Metastatic Liver Carcinoma in the Lung (tissue), 2 donors: ENCODE data around the gene B3GNT2.

DNA sequence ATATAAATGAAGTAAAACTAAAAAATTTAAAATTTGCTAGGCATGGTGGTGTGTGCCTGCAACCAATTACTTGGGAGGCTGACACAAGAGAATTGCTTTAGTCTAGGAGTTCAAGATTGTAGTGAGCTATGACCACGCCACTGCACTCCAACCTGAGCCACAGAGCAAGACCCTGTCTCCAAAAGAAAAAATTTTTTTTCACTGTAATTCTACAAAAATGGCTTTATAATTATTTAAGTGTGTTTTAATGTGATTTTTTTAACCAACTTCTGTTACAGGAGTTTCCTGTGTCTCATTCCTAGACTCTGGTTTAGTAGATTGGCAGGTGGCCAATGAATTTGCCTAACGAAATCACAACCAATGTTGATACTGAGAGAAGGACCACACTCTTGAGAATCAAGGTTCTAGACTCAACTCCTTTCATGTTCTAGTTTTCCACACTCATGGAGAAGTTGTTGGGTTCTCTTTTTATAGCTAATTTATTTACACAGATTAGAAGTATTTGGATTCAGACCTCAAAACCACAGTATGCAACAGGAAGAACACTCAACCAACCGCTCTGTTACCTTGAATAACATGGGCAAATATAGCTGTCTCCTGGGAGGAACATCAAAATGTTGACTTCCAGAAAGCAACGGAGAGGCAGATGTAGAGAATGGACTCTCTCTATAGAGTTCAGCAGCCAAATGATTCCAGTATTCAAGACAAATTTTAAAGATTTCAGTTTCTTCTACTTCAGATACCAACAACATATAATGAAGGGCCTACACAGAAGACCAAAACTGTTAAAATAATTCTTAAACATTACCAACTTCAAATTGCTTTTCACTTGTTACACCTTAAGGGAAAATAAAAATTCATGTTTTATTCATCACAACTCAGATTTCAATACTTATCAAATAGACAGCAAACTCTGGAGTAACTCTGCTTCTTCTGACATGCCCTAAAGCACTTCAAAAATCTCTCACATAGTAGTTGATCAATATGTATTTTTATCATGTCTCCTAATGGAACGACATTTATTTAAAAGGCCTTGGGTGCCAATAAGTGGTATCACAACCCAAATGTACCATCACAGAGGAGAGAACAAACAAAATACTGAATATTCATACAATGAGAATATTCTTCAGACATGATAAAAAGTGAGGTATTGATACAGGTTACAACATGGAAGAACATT, 22.8 kb upstream of the USP34 start:
- PRO-cap, 2 experiments = no peak in any of the 2 experiments

- PRO-cap, 2 experiments = no peak in any of the 2 experiments
These were observed 151.8 kb upstream of the XPO1 start for GRCh38 chr2:61689849-61690477.

DNA sequence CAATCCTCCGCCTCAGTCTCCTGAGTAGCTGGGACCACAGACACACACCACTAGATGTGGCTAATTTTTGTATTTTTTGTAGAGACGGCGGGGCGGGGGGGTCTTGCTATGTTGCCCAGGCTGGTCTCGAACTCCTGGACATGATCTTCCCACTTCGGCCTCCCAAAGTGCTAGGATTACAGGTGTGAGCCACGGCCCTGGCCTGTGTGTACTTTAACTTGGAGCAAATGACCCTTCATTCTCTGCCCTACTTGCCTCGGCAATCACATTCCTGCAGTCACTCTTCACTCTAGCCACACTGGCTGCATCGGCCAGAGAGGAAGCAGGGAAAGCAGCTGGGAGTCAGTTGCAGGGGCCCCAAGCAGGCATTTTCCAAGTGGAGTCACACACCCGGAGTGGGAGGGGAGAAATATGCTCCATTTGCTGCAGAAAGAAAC, 37.3 kb downstream of the FAM161A start:
- PRO-cap, 2 experiments = no peak in any of the 2 experiments

DNA sequence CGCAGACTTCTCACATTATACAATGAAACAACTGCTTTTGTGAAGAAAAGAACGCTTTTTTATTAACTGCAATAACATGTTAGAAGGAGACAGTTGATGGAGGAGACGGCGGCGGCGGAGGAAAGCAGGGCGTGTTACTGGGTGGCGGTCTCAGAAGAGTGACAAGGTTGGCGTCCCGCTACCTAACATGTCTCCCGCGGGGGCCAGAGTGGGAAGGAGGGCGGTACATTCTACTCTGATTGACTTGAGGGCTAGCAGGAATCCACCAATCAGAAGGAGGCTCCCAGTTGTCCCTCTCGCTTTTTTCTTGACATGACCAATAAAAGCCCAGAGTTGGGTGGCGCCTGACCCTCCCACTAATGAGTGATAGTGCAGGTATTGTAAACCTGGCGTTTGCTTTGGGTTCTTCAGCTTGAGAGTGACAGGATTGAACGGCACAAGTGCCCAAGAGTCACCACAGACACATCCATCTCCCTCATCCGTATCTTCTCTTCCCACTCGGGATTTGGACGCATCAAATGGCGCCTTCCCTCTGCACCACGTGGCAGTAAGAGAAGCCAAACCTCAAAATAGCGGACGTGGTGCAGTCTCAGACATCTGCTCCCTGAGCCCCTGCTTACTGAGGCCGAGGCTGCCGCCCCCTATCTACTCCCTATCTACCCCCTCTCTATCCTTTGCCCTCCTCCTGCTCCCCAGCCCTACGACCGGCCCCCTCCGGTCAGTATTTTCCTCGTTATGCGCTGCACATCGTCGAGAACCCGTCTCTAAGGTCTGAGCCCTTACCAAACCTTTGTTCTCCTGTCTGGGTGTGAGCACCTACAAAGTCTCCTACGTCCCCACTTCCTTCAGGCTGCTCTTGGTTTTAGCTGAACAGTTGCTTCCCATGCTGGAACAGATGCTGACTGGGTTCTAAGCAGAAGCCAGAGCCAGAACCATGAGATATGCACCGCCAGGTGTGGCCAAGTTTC, 760 bp upstream of the FAM161A start:
- PRO-cap, 2 experiments = peak in 2 of 2 experiments; most common plus-strand start position 410 of the sequence (in 2); most common minus-strand start position 160 of the sequence (in 1)

- PRO-cap, 2 experiments = no peak in any of the 2 experiments
These were observed 708 bp downstream of the CCT4 start for GRCh38 chr2:61887620-61888276.

- PRO-cap, 2 experiments = no peak in any of the 2 experiments
These were observed 45.1 kb downstream of the COMMD1 start for GRCh38 chr2:61950524-61951057.

GRCh38 chr2:62189800-62190227, 6.1 kb upstream of the B3GNT2 start:
- PRO-cap, 2 experiments = no peak in any of the 2 experiments

- PRO-cap, 2 experiments = no peak in any of the 2 experiments
These were observed 3.1 kb upstream of the B3GNT2 start for GRCh38 chr2:62192769-62193199.

DNA sequence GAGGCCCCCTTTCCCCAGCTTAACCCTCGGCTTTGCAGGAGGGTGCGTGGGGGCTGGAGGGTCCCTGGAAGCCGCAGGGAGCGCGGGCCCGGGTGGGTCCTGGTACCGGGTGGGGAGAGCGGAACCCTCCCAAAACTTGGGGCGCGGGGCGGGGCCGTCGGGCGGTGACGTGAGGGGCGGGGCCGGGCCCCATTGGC, 158 bp upstream of the B3GNT2 start:
- PRO-cap, 2 experiments = peak in 2 of 2 experiments; most common minus-strand start position 135 of the sequence (in 2)

DNA sequence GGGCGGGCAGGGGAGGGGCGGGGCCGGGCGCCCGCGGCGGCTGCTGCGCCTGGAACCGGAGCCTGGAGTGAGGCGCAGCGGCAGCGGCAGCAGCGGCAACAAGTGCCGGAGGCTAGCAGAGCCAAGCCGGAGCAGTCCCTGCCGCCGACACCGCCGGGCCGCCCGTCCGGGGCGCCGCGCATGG, at the start of gene B3GNT2:
TSS of gene B3GNT2 (plus strand) at position 60 of the 184 bp plus-strand sequence.
- PRO-cap, 2 experiments = peak in 2 of 2 experiments; most common plus-strand start position 60 of the sequence (in 1)

- PRO-cap, 2 experiments = peak in 1 of 2 experiments; most common plus-strand start chr2:62196892 (in 1); most common minus-strand start chr2:62196868 (in 1)
These were observed 657 bp downstream of the B3GNT2 start for GRCh38 chr2:62196240-62197303.

DNA sequence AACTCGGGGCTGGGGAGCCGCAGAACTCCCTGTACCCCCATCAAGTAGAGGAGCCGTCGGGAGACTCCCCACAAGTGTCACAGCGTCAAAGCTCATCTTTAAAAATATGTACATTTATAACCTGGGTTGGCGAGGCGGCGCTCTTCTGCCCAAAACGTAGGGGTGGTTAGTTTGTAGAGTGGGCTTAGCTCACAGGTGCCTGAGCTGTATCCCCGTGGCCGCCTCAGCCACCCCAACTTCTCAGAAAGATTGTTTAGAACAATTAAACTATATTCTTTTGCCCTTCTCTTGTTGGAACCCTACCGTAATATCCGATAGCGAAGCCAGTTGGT, 1.4 kb downstream of the B3GNT2 start:
- PRO-cap, 2 experiments = peak in 1 of 2 experiments; most common minus-strand start position 79 of the sequence (in 1)

DNA sequence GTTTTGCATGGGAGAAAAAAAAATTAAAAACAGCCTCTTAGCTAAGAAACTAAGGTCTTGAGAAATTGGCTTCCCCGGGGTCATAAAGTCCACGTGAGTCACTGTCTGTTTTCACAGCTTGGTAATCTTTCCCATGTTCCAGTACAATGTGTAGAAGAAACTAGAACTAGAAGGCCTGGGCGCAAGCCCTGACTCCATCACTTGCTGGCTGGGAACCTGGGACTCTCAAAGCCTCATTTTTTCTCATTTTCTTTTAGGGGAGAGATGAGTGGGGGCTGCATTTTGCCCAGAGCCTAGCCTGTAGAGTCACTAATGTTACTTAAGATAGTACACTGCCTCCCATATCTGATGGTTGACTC, 20.8 kb downstream of the B3GNT2 start:
- PRO-cap, 2 experiments = no peak in any of the 2 experiments

GRCh38 chr2:62304497-62305422, 108.8 kb downstream of the B3GNT2 start:
- PRO-cap, 2 experiments = no peak in any of the 2 experiments

GRCh38 chr2:62506725-62506879, 607 bp upstream of the TMEM17 start:
- PRO-cap, 2 experiments = no peak in any of the 2 experiments

- PRO-cap, 2 experiments = peak in 1 of 2 experiments; most common plus-strand start chr2:62571294 (in 1); most common minus-strand start chr2:62571210 (in 1)
These were observed 65.1 kb upstream of the TMEM17 start for GRCh38 chr2:62570921-62571692.

- PRO-cap, 2 experiments = no peak in any of the 2 experiments
These were observed 64.1 kb upstream of the EHBP1 start for GRCh38 chr2:62641222-62641975.

- PRO-cap, 2 experiments = no peak in any of the 2 experiments
These were observed 32.9 kb upstream of the EHBP1 start for GRCh38 chr2:62672498-62673106.

GRCh38 chr2:62711203-62712453, 6.1 kb downstream of the EHBP1 start:
- PRO-cap, 2 experiments = no peak in any of the 2 experiments

DNA sequence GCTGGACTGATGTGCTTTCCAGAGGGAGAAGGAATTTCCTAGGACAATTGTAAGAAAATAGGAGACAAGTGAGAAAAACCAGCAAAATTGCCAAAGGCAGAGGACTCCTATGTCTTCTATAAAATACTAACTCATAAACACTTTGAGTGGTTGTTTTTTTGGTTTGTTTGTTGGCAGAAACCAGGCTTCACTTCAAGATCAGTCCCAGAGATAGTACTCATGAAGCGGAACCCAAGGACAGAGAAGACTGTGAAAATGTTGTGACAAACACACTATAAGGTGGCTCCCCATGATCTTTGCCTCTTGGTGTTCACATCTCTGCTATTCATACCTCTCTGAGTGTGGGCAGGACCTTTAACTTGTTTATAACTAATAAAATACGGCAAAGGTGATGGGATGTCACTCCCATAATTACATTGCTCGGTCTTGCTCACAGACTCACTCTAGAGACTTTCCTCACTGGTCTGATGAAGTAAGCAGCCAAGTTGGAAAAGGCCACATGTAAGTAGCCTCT, 30.7 kb upstream of the UGP2 start:
- PRO-cap, 2 experiments = no peak in any of the 2 experiments